ENCODE measurements around the gene TUBE1.

DNA sequence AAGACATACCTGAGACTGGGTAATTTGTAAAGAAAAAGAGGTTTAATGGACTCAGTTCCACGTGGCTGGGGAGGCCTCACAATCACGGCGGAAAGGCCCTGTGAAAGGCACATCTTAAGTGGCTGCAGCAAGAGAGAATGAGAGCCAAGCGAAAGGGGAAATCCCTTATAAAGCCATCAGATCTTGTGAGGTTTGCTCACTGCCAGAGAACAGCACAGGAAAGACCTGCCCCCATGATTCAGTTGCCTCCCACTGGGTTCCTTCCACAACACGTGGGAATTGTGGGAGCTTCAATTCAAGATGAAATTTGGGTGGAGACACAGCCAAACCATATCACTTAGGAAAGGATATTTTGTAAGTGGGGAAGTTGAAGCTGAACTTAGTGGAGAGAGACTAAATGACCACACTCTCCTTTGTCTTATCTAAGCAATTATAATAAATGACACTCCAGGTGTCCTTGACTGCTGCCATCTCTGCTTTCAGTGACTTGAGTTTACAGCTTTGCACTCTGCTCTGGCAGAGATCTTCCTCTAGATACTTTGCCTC lies 31.9 kb downstream of the MFSD4B start:
- RRBS, result no CpG with 5 or more reads among the region's 5 CpGs

- RRBS, result no CpG with 5 or more reads among the region's 8 CpGs
These were observed 107.9 kb downstream of the REV3L start for GRCh38 chr6:111374938-111375700.

DNA sequence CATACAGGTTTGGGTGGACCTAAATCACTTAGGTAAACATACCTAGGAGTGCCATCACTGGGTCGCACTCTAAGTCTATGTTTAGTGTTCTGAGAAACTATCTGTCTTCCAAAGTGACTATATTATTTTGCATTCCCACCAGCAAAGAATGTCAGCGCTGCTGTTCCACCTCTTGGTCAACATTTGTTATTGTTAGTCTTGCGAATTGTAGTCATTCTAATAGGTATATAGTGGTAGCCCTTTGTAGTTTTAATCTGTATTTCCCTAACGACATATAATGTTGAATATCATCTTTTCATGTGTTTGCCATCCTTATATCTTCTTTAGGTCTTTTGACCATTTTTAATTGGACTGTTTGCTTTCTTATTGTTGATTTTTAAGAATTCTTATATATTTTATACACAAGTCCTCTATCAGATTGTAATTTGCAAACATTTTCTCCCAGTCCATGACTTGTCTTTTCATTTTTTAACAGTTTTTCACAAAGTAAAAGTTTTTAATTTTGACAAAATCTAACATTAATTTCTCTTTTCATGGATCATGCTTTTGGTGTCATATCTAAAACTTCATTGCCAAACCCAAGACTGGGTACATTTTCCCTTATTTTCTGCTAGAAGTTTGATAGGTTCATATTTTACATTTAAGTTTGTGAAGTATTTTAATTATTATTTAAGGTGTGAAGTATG lies 82.7 kb downstream of the REV3L start:
- RRBS, result no CpG with 5 or more reads among the region's 4 CpGs

- RRBS, result no CpG with 5 or more reads among the region's 2 CpGs
These were observed 65.8 kb downstream of the REV3L start for GRCh38 chr6:111417173-111417694.

DNA sequence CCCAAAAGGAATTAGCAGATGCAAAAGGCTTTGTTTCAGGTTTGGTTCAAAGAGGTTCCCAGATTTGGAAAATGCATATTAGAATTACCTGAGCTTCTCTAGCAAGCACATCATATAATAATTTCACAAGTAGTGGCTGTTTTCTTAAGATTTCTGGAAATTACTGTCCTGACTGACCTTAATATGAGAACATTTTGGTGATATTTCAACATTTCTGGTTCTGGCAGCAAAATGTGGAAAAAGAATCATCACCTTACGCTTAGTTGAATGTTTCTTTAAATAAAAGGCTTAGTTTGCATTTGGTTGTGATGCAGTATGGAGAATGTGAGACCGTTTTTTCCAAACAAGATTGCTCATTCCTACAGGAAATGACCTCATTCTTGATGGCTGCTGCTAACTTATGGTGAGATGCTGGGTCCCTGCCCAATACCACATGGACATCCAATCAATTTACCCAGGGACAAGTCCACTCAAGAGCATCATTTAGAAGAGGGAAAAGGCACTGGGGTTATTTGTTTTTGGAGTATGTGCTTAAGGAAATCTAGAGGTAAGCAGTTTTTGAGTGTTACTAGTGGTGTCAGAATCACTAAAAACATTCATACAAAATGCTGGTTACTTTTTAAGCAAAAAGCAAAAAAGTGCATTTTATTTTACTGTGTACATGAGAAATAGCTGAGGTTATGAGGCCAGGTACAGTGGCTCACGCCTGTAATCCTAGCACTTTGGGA lies 31.3 kb downstream of the TRAF3IP2 start:
- RRBS, result no CpG with 5 or more reads among the region's 3 CpGs

- RRBS, result no CpG with 5 or more reads among the region's 4 CpGs
These were observed 49.3 kb upstream of the TRAF3IP2 start for GRCh38 chr6:111654941-111655470.

GRCh38 chr6:111657091-111657641 lies 51.5 kb upstream of the TRAF3IP2 start:
- RRBS, result no CpG with 5 or more reads among the region's 1 CpG

DNA sequence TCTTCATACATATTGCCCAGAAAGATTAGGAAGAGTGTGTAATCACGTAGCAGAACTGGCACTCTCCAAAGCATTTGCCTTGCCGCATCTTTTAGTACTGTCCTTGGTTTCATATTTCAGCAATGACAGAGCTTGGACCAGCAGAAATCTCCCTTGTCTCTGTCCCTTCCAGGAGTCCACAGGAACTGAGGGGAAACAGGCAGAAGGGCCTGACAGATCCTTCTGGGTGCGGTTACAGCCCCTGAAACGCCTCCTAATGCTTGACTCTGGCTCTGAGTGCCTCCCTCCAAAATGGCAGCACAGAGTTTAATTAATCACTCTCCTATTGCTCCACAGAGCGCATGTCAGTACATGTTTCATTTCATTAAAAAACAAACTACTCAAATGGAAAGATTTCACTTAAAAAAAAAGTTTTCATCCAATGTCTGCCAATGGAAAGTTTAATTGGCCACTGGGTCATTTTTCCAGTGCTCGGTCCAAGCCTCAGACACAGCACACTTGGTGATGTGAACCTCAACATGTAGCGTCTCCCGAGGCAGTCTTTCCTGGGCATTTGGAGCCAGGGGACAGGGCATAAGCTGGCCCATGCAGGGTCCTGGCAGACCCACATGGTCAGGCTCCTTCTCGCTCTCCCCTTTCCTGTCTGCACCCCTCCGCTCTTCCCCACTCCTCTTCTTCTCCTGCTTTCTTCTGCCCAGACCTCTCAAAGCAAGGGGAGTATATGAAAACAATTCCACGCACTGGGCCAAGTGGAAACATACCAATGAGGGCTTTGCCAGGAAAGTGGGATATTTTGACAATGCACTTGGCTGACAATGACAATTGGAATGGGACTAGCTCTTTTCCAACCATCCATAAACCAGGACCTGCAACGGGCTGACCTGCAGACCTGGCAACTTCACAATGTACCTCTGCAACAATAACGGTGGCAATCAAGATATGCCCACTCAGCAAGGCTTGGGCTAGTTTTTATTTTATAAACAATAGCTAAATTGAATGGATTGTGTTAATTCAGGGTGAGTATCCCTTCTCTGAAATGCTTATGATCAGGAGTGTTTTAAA lies 58.7 kb upstream of the TRAF3IP2 start:
- RRBS, result no CpG with 5 or more reads among the region's 13 CpGs

DNA sequence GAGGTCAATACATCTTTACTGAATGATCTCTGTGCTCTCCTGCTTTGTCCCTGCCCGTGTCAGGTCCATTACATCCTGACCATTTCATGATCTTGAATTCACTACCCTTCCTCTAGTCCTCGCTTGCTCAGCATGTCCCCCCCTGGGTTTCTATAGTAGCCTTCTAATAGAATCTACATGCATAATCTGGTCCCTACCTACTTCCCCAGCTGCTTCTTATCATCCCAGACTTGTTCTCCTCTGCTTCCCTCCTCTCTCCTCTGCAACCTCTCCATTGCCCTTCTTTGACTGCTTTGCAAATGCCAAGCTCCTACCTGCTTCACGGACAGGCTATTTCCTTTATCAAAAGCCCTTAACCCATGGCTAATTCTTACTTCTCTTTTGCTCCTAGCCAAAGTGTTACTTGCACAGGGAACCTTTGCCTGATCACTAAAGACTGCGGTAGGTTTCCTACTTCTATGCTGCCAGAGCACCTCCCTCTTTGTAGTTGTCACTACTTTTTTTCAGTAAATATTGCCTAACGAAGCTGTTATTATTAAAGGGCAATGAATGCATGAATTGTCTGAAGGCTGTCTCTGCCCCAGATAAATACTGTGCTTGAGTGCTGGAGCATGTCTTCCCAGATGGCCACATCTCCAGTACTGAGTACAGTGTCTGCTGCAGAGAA lies 73.3 kb upstream of the TRAF3IP2 start:
- RRBS, result no CpG with 5 or more reads among the region's 5 CpGs

GRCh38 chr6:111714916-111715816 lies 109.5 kb upstream of the TRAF3IP2 start:
- RRBS, result no CpG with 5 or more reads among the region's 13 CpGs

- RRBS, result no CpG with 5 or more reads among the region's 14 CpGs
These were observed 114.2 kb upstream of the TRAF3IP2 start for GRCh38 chr6:111719808-111720283.

- RRBS, result no CpG with 5 or more reads among the region's 4 CpGs
These were observed 129.0 kb upstream of the TRAF3IP2 start for GRCh38 chr6:111734657-111735040.

GRCh38 chr6:111750476-111751102 lies 122.7 kb downstream of the FYN start:
- RRBS, result no CpG with 5 or more reads among the region's 3 CpGs

DNA sequence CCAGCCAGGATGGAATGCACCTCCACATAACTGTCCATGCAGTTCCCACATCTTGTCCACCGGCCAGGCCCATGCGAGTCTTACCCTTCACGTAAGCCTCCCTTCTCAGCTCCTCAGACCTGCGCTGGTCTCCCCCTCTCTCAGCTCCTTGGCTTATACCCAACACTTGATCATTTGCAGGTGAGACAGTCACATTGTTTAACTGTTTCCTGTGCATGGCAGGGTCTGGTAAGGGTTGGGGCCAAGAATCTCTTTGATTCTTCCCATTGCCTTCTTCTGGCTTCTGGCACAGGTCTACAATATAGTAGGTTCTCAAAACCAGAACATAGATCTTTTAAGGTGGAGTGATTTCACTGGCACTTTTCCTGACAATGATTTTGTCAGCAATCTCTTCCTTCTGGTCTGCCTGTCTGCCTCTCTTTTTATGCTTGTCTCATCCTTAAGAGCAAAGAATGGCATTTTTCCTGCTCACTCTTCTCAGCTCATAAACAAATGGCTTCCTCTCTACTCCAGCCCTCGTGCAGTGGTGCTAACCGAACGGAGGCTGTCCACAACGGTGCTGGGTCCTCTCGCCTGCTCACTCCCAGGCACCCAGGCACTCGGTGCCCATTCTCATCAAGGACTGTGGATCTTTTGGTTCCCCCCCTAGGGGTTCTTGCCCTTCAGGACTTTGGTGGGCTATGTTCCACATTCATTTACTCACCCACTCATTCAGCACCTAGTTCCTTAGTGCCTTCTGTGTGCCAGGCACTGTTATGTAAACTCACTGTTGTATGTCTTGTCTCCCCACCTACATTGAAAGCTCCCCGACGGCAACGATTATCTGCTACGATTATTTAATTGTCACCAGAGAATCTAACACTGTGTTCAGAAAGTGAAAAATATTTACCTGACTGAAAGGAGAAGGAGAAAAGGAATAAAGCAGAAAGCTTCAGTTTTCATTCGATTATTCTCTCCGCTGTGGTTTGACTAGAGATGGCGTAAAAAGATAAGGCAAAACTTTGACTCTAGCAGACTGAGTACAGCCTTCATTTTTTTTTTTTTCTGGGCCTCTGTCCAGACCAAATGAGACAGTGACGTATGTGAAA lies 114.0 kb downstream of the FYN start:
- RRBS, result no CpG with 5 or more reads among the region's 18 CpGs

- RRBS, result no CpG with 5 or more reads among the region's 10 CpGs
These were observed 62.7 kb downstream of the FYN start for GRCh38 chr6:111810296-111811266.

DNA sequence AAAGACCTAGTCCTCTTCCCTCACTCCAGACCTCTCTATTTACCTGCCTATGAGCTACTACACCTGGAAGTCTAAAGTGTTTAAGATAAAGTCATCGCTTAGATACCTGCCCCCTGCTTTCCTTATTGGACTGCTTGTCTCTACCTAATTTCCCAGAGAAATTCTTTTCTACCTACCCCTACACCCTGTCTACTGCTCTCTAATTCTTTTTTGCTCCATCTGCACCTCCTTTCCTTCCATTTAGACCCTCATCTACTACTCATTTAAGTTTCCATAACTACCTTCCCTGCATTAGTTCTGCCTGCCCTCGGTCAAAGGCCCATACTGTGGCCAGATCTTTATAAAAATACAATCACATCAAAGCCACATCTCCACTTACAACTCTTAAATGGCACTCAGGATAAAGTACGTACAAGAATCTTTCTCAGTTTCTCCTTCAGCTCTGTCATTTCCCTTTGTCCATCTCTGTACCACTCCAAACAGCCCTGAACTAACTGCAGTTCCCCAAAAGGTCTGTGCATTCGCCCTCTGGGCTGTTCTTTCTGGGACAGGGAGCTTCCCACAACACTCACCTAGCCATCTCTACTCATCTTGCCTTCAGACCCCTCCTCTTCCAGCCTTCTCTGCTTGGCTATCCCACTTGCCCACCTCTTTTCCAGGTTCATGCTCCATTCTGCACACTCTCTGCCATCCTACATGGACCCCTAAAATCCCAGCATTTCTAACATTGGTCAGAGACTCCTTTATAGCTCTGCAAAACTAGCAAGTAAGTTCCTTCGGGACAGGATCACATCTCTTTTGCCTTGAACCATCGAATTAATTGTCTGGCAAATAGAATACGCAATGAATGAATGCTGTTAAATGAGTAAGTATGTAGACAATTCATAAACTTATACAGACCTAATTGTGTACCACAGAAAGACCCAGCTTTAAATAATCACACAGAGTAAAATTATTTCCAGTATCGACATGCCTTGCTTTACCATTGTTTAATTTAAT lies 5.5 kb downstream of the FYN start:
- RRBS, result no CpG with 5 or more reads among the region's 8 CpGs

DNA sequence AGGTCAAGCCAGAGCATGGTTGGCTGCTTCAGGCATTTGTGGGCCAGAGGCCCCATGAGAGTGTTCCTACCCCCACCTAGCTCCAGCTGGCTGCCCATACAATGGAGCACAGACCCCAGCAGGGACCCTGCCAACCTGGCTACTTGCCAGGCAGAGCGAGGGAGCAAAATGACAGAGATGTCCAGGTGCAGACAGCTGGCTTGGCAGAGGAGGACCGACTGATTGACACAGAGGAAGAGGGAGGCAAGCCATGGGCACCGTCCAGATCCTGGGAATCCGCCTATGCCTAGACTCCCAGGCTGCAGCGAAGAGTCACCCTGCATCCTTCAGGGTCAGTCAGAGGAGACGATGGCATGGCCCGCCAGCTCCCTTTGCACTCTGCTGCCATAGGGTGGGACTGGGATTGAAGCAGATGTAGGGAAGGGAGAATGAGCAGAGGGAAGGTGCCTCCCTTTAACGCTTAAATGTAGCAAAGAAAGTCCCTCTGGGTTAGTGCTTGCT lies 77.5 kb upstream of the FYN start:
- RRBS, result no CpG with 5 or more reads among the region's 8 CpGs

DNA sequence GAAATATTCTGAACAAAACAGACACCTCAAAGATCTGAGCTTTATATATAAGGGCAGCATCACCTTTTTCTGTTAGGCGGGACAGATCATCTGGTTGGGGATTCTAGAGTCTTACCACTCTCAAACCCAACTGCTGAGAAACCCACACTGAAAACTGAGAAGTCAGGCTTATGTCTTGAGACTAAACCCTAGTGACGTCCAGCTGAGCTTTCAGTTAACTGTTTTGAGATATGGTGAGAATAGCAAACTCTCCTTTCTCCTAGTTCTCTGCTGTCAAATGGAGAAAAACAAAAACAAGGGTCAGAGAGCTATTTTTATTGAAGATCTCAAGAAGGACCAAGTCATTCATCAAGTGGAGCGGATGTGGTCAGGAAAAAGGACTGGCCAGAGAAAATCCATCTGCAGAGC lies 63.6 kb upstream of the CCN6 start:
- RRBS, result no CpG with 5 or more reads among the region's 3 CpGs

DNA sequence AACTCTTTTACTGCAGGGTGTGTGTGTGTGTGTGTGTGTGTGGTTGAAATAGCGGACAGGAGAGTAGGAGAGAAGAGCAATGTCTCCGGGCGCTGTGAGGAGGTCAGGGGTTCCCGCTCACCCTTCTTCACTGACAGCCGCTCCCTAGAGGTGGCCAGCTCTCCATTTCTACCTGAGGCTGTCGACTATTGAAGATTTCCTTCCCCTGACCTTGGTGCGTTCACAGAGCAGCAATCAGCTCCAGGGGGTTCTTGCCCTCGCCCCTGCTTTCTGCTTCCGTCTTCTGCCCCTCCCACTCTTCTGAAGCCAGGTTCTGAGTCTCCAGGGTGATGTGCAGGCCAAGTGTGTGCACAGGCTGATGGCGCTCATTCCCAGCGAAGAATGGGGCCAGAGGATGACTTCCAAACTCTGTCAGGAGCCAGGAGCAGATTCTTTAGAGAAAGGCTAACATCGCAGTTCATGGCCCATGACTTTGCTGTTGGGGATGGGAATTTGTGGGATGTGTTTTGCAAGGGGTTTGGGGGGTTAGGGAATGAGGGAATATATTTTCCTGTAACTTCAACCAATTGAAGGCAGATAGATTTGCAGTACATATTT lies 56.2 kb upstream of the CCN6 start:
- RRBS, result no CpG with 5 or more reads among the region's 12 CpGs

GRCh38 chr6:112086973-112087753 lies at the start of gene TUBE1:
Gene TUBE1 (minus strand): TSS chr6:112087482.
- RRBS, result 6% methylated on average over 13 of the region's 57 CpGs